ENCODE measurements around a stretch of chr1.

- RRBS: no CpG with 5 or more reads among the region's 19 CpGs
CAGE:
- cytosol, long polyA plus RNA: no peak
- long polyA plus RNA: no peak
- nucleus, long polyA plus RNA: no peak
Measured at GRCh38 chr1:6218682-6219581, 13.0 kb downstream of the RNF207 start.

DNA sequence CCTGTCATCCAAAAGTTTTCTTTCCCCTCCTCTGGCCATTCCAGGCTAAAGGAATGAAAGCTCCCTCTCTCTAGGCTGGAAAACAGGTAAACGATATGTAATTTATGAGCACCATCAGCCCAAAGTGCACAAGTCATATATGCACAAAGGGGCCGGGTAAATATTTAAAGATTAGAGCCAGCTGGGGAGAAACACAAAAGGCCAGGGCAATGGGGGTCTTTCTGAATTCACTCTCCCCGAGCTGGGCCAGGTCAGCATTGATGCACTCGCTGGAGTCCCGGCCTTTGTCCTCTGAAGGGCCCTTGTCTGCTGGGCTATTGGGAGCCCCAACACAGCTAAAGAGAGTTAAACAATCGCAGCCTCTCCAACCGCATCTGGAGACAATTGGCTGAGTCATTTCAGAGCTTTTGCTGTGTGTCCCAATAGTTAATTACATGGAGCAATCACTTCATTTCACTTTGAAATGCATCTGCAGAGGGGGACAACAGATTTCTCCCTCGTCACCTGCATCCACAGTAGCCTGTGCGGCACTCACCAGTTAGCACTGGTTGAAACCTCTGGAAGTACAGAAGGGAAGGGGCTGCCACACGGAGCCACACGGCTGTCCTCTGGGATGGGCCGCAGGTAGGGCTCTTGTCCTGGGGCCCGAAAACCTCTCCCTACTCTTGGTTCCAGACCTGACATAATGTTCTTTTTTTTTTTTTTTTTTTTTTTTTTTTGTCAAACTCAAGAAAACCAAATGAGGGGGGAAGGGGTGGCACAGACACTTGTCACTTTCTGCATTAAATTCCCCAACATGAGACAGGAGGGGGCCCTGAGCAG, 3.6 kb upstream of the HES3 start:
- RRBS: no CpG with 5 or more reads among the region's 13 CpGs
CAGE:
- cytosol, long polyA plus RNA: no peak
- long polyA plus RNA: no peak
- nucleus, long polyA plus RNA: no peak

GRCh38 chr1:6248834-6249785, 5.1 kb downstream of the HES3 start:
- RRBS: 3% methylated on average over 45 of the region's 106 CpGs
CAGE:
- cytosol, long polyA plus RNA: no peak
- long polyA plus RNA: no peak
- nucleus, long polyA plus RNA: no peak

GRCh38 chr1:6269678-6270447, 9.0 kb upstream of the GPR153 start:
- RRBS: no CpG with 5 or more reads among the region's 23 CpGs
CAGE:
- cytosol, long polyA plus RNA: no peak
- long polyA plus RNA: no peak
- nucleus, long polyA plus RNA: no peak

GRCh38 chr1:6358775-6359223, 34.8 kb downstream of the ACOT7 start:
- RRBS: 85% methylated on average over 4 of the region's 10 CpGs
CAGE:
- cytosol, long polyA plus RNA: no peak
- long polyA plus RNA: no peak
- nucleus, long polyA plus RNA: no peak

DNA sequence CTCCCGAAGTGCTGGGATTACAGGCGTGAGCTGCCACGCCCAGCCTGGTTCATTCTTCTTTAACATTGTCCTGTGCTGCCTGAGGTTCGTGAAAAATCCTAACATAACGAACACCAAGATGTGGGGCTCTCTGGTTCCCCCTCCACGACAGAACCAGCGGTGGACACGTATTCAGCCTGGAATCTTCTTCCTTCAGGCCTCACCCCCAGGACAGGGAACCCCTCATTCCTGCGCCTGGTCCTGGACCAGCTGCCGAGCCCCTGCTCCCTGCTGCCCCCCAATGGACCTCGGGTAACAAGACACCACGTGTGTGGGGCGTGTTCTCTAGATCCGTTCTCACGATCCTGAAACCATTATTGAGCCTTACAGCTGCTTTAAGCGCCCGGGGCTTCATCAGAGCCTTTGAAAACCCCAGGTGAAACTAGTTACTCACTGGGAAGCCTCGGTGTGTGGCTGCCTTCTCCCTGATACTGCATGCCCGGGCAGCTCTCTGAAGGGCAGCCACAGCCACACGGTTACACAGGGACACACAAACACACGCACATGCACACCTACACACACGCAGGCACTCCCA, 5.4 kb downstream of the HES2 start:
- RRBS: 13% methylated on average over 2 of the region's 22 CpGs
CAGE:
- cytosol, long polyA plus RNA: no peak
- long polyA plus RNA: no peak
- nucleus, long polyA plus RNA: no peak

DNA sequence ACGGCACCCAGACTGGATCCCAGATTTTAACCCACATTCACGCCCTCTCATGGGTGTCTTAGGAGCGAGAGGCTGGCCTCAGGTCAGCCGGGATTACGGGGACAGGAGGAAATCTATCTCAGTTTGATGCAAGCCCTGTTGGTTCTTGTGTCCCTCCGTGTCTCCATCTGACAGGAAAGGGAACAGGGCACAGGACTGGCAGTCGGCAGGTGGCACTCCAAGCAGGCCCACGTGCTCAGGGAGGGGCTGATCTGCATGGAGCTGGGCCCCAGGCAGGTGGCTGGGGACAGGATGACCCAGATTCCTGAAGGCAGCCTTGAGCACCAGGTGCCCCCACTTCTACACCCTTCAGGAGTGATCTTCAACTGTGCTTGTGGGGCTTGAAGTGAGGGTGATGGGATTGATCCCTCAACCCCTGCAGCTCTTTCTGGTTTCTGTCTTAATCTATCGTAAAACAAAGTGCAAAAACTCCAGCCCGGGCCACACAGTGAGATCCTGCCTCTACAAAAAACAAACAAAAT, 8.4 kb downstream of the PLEKHG5 start:
- RRBS: no CpG with 5 or more reads among the region's 10 CpGs
CAGE:
- cytosol, long polyA plus RNA: no peak
- long polyA plus RNA: no peak
- nucleus, long polyA plus RNA: no peak

- RRBS: 0% methylated on average over 2 of the region's 11 CpGs
CAGE:
- cytosol, long polyA plus RNA: no peak
- long polyA plus RNA: no peak
- nucleus, long polyA plus RNA: no peak
Measured at GRCh38 chr1:6485212-6485323, 6.4 kb downstream of the PLEKHG5 start.

DNA sequence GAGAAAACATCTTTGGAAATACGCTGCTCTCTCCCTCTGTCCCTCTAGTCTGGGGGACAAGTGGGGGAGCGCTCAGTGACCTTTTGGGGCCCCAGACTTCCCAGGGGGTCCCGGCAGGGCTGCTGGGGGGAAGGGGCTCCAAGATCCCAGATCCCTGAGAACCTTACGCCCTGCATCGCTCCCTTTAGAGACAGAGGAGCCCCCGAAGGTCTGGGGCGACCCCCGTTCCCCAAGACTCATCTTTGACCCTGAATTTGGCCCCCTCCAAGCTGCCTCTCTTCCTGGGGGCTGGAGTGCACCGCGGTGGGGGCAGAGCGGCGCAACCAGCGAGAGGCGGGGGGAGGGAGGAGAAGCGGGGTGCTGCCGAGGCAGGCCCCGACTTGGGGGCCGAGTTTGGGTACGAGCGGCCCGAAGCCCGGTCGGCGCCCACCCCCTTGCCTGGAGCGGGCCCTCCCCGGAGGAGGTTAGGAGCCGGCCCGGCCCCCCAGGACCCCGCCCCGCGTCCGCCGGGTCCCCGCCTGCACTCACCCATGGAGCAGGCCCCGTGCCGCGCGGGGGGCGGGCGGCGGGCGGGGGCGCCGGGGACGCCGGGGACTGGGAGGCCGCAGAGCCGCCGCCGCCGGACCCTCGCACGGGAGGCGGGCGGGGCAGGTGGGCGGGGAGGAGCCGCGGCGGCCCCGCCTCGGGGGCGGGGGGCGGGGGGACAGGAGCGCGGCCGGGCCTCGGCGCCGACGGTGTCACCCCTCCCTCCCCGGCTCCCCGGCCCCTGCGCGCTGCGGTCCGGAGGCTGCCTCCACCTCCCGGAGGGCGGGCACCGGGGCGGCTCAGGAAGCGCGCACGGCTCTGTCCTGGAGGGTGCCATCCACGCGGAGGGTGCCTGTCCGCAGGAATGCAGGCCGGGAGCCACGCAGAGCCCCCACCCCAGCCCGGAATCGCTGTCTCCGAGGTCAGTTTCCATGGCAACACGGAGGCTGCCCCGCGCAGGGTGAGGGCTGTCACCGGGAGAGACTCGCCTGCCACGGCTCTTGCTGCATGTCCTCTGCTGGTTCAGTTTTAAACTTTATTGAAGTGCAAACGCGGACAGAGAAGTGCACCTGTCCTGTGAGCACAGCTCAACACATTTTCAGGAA, 5.7 kb upstream of the PLEKHG5 start:
- RRBS: 1% methylated on average over 42 of the region's 99 CpGs
CAGE:
- cytosol, long polyA plus RNA: no peak
- long polyA plus RNA: no peak
- nucleus, long polyA plus RNA: start-site peak on the minus strand centred at position 591 of the sequence, 85 bp wide, 13 reads

DNA sequence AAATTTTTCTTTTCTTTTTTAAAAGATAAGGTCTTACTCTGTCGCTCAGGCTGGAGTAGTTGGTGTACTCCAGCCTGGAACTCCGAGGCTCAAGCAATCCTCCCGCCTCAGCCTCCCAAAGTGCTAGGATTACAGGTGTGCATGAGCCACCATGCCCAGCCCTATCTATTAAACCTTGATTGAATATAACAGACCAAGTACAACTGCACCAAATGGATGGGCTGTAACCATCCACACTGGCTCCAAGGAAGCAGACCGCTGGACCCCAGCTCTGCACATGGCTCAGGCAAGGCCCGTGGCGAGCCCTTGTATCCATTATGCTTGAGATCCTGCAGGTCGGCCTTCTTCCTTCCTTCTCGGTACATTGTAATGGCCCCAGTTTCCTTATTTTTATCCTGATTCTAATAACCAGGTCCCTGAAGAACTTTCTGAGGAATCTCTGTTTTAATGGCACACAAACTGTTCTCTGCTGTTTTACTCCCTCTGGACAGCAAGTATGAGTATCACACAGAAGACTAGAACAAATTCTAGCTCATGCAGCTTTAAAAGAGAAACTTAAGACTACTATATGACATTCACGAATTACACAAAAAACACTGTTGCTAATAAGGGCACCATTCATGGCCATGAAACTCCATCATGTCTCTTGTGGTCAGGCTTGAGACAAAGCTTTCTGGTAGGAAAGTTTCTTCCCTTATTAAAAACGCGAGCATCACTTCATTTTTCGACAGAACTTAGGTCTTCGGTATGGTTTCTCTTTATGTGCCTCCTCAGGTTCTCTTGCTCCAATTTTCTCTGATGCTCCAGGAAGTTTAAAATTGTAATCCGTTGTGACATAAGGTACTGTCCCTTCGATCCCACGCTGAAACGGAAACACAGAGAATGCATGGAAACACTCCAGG, 28.9 kb downstream of the NOL9 start:
- RRBS: no CpG with 5 or more reads among the region's 17 CpGs
CAGE:
- cytosol, long polyA plus RNA: no peak
- long polyA plus RNA: no peak
- nucleus, long polyA plus RNA: no peak

DNA sequence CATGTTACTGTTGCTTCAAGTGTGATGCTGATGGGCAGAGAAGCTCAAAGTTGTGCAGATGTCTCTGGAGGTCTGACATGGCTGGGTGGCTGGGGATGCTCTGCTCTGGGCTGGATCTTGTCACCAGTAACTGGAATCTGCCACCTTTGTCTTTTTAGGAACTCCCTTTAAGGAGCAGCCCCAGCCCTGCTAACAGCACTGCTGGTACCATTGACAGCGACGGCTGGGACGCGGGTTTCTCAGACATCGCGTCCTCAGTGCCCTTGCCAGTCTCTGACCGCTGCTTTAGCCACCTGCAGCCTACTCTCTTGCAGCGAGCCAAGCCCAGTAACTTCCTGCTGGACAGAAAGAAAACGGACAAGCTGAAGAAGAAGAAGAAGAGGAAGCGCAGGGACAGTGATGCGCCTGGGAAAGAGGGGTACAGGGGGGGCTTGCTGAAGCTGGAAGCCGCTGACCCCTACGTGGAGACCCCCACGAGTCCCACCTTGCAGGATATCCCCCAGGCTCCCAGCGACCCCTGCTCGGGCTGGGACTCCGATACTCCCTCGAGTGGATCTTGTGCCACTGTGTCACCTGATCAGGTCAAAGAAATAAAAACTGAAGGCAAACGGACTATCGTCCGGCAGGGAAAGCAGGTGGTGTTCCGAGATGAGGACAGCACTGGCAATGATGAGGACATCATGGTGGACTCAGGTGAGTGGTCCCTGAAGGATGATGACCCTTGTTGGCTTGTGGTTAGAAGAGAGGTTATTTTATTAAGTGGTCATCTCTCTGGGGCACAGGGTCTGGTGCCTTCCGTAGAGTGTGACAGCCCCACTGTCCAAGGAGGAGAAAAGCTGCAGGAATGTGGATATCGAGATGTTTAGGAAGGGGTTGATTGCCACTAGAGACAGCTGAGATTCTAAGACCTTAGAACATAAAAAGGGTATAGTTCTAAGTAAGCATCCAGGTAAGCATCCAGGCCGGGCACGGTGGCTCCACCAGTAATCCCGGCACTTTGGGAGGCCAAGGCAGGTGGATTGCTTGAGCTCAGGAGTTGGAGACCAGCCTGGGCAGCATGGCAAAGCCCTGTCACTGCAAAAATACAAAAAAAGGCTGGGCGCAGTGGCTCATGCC, 4.7 kb upstream of the THAP3 start:
- RRBS: no CpG with 5 or more reads among the region's 28 CpGs
CAGE:
- cytosol, long polyA plus RNA: no peak
- long polyA plus RNA: no peak
- nucleus, long polyA plus RNA: no peak

DNA sequence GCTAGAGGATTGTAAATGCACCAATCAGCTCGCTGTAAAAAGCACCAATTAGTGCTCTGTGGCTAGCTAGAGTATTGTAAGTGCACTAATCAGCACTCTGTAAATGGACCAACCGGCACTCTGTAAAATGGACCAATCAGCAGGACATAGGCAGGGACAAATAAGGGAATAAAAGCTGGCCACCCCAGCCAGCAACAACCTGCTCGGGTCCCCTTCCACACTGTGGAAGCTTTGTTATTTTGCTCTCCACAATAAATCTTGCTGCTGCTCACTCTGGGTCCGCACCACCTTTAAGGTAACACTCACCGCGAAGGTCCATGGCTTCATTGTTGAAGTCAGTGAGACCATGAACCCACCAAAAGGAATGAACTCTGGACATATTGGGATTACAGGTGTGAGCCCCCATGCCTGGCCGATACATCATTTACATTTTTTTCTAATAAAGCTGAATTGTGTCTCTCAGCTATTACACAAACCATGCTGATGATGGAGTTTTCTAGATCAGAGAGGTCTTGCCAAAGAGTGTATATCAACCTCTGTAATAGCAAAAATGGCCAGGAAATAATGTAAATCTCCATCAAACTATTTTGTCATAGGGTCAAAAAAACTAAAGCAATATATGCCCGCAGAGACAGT, 38.1 kb downstream of the THAP3 start:
- RRBS: no CpG with 5 or more reads among the region's 8 CpGs
CAGE:
- cytosol, long polyA plus RNA: no peak
- long polyA plus RNA: no peak
- nucleus, long polyA plus RNA: no peak

DNA sequence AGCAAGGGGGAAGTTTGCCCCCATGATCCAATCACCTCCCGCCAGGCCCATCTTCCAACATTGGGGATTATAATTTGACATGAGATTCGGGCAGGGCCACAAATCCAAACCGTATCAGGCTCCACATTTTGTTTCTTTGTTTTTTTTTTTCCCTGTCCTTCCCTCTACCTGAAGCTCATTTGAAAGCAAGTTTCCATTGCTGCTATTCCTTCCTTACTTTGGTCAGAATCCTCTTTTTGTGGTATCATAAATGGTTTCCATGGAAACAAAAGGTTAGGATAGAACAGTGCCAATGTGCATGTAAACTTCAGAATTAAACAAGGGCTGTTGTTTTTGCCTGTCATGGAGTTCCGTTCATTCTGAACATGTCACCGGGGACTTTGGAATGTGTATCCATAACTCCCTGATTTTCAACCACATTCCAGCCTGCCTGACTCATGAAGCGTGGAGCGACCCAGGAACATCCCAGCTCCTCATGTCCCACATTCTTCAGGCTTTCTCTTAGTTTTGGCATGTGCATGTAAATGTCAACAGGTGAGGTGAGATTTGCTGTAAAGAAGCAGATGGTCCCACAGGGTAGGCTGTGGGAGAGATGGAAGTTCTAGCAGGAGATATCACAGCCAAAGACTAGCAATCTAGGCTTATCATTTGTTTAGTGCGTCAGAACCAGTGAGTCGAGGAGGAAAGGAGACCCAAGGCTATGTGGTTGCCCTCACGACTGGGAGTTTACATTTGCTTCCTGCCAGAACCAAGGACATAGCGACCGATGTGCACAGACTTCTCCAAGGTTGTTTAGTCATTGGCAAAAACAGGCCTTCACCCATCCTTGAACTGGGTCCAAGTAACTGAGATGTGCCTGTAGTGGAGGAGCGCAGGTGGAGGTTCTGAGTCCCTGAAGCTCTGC, 23.0 kb upstream of the DNAJC11 start:
- RRBS: no CpG with 5 or more reads among the region's 13 CpGs
CAGE:
- cytosol, long polyA plus RNA: no peak
- long polyA plus RNA: no peak
- nucleus, long polyA plus RNA: no peak

- RRBS: no CpG with 5 or more reads among the region's 12 CpGs
CAGE:
- cytosol, long polyA plus RNA: no peak
- long polyA plus RNA: no peak
- nucleus, long polyA plus RNA: no peak
Measured at GRCh38 chr1:6771161-6771858, 13.9 kb upstream of the CAMTA1 start.

GRCh38 chr1:6912585-6913013, 127.3 kb downstream of the CAMTA1 start:
- RRBS: no CpG with 5 or more reads among the region's 10 CpGs
CAGE:
- cytosol, long polyA plus RNA: no peak
- long polyA plus RNA: no peak
- nucleus, long polyA plus RNA: no peak

GRCh38 chr1:7013692-7014245, 228.5 kb downstream of the CAMTA1 start:
- RRBS: no CpG with 5 or more reads among the region's 11 CpGs
CAGE:
- cytosol, long polyA plus RNA: no peak
- long polyA plus RNA: no peak
- nucleus, long polyA plus RNA: no peak

- RRBS: 68% methylated on average over 6 of the region's 30 CpGs
CAGE:
- cytosol, long polyA plus RNA: no peak
- long polyA plus RNA: no peak
- nucleus, long polyA plus RNA: no peak
Measured at GRCh38 chr1:7149305-7149966, 364.2 kb downstream of the CAMTA1 start.

- RRBS: no CpG with 5 or more reads among the region's 12 CpGs
CAGE:
- cytosol, long polyA plus RNA: no peak
- long polyA plus RNA: no peak
- nucleus, long polyA plus RNA: no peak
Measured at GRCh38 chr1:7334525-7335216, 436.4 kb upstream of the VAMP3 start.

DNA sequence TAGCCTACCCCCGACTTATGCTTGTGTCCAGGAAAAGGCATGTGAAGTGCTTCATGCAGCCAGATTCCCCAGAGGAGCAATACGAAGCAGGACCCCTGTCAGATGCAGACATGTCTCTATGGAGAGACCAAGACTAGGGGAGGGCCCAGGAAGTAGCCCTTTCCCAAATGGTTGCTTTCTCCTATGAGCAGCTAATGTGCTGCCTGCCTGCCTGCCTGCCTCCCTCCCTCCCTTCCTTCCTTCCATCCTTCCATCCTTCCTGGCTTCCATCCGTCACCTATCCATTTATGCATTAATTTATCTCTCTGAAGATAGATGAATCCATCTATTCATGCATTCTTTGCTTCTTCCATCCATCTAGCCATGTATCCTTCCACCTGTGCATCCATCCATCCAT, 430.8 kb upstream of the VAMP3 start:
- RRBS: no CpG with 5 or more reads among the region's 3 CpGs
CAGE:
- cytosol, long polyA plus RNA: no peak
- long polyA plus RNA: no peak
- nucleus, long polyA plus RNA: no peak

GRCh38 chr1:7704434-7705193, 66.5 kb upstream of the VAMP3 start:
- RRBS: 4% methylated on average over 92 of the region's 131 CpGs
CAGE:
- cytosol, long polyA plus RNA: no peak
- long polyA plus RNA: no peak
- nucleus, long polyA plus RNA: no peak